Uterus (tissue), 7 donors: ENCODE measurements around the genes PDE4D and DEPDC1B.

- PRO-cap, 4 experiments = no peak in any of the 4 experiments
- RAMPAGE, long total RNA, 2 experiments = no peak in any of the 2 experiments
- RRBS = no CpG with 5 or more reads among the region's 1 CpG
Measured at GRCh38 chr5:59300943-59301385, 592.6 kb downstream of the PDE4D start.

- PRO-cap, 4 experiments = peak in 1 of 4 experiments; most common plus-strand start chr5:59592341 (in 1)
- RAMPAGE, long total RNA, 2 experiments = no peak in any of the 2 experiments
- RRBS = no CpG with 5 or more reads among the region's 3 CpGs
Measured at GRCh38 chr5:59591822-59592585, 301.5 kb downstream of the PDE4D start.

- PRO-cap, 4 experiments = peak in 1 of 4 experiments; most common plus-strand start chr5:59745583 (in 1); most common minus-strand start chr5:59745419 (in 1)
- RAMPAGE, long total RNA, 2 experiments = no peak in any of the 2 experiments
- RRBS = no CpG with 5 or more reads among the region's 9 CpGs
Measured at GRCh38 chr5:59745253-59746134, 148.0 kb downstream of the PDE4D start.

DNA sequence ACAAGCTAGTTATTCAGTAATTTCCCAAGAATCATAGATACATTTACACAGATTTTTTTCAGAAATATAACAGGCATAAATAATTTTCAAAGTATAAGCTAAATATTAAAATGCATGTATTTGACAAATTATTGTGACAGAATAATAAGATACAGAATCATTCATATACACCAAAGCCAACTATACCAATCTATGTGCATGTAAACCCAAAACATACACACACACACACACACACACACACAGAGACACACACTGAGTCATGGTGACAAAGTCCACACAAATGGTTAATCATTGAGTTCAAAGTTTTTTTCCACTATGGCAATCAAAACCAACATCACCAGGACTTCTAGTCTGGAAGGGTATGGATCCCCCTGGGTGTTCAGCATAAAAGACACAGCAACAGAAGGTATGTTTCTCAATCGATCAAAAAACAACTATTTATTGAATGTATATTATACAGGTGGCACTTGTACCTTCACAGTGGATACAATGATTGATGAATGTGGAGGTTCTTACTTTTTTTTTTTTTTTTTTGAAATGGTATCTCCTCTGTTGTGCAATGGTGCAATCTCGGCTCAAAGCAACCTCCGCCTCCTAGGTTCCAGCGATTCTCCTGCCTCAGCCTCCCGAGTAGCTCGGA, 137.1 kb downstream of the PDE4D start:
- PRO-cap, 4 experiments = no peak in any of the 4 experiments
- RAMPAGE, long total RNA, 2 experiments = no peak in any of the 2 experiments
- RRBS = no CpG with 5 or more reads among the region's 6 CpGs

DNA sequence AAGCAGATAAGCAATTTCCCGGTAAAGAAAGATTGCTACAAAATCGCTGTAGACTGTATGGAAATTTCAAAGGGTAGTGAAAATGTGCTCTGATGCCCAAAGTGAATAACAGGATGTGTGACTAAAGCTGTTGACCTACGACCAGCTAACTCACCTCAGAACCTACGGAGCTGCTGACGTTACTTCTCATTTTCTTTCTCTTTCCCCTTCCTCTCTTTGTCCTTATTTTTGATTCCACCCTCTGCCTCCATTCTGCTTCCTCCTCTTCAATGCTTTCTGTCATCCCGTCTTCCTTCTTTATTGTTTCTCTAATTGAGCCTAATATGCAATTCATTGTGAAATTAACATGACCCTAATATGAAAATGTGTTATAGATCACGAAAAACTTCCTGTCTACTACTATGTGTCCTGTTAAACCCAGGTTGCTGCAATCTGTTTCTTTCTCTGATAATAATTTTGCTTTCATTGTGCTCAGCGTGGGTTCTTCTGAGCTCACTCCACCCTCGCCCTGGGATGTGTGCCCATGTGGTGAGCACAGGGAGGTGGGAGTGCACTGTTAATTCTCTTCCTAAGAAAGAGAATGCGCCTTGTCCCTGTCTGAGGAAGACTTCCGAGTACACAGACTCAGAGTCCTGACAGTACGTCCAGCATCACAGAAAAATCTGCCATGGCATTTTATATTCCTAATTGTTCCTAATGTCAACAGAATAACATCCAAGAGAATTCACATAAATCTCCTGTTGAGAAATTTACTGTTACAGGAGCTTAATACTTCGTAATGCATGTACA, 102.9 kb downstream of the PDE4D start:
- PRO-cap, 4 experiments = peak in 4 of 4 experiments; most common plus-strand start position 153 of the sequence (in 1); most common minus-strand start position 78 of the sequence (in 3)
- RAMPAGE, long total RNA, 2 experiments = no peak in any of the 2 experiments
- RRBS = no CpG with 5 or more reads among the region's 13 CpGs

GRCh38 chr5:59893637-59894511, at the start of gene PDE4D:
TSS of gene PDE4D (minus strand) at chr5:59893726.
- PRO-cap, 4 experiments = no peak in any of the 4 experiments
- RAMPAGE, long total RNA, 2 experiments = no peak in any of the 2 experiments
- RRBS = 2% methylated on average over 12 of the region's 48 CpGs

DNA sequence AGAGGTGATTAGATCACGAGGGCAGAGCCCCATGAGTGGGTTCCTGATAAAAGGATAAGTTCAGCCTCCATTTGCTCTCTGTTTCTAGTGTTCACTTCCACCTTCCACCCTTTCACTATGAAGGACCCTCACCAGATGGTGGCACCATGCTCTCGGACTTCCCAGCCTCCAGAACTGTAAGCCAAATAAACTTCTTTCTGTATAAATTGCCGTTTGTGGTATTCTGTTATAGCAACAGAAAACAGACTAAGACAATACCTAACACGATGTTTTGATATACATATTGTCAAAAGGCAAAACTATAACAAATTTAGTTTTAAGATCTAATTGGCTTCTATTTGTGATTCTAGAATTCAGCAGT, 166.1 kb downstream of the DEPDC1B start:
- PRO-cap, 4 experiments = no peak in any of the 4 experiments
- RAMPAGE, long total RNA, 2 experiments = no peak in any of the 2 experiments
- RRBS = no CpG with 5 or more reads among the region's 4 CpGs

DNA sequence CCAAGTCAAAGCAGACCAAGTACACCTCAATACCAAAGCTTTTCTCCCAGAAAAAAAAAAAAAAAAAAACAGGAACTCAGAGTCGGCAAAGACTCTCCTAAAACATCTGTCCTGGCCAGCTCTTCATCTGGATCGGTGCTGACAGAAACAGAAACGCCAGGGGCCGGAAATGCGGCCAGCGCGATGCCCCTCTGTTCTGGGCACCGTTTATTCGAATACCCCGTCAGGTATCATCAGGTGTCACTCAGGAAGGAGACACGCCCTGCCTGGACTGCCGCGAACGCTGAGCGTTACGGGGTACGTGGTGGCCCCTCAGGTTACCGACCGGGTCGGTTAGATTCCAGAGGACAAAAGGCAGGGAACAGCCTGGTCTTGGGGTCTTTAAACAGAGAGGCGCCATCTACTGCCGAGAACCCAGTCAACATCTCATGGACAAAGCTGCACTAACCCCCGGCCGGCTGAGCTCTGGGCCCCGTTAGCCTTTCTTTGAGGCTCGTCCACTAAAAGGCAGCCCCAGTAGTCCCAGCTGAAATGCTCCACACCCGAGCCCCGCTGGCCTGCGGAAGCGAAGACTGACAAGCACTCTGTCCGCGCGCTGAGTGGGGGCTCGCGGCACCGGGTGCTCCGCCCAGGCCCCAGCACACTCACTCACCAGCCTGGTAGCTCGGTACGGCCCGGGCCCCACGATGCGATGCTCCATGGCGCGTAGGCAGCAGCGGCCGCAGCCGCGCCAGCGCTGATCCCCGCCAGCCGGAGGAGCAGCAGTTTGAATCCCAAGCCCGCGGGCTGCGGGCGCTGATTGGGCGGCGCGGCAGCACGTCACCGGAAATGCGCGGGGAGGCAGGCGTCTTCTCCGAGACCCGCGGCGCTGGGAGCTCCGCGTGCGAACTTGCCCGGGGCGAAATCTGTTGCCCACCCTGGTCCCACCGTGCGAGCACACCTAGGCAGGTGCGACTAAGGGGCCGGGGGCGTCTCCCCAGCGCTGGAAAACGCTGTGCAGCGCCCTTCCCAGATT, at the start of gene DEPDC1B:
TSS of gene DEPDC1B (minus strand) at position 773 of the 1,015 bp plus-strand sequence.
- PRO-cap, 4 experiments = peak in 4 of 4 experiments; most common plus-strand start position 856 of the sequence (in 3); most common minus-strand start position 741 of the sequence (in 2)
- RAMPAGE, long total RNA, 2 experiments = no peak in any of the 2 experiments
- RRBS = 1% methylated on average over 40 of the region's 80 CpGs

DNA sequence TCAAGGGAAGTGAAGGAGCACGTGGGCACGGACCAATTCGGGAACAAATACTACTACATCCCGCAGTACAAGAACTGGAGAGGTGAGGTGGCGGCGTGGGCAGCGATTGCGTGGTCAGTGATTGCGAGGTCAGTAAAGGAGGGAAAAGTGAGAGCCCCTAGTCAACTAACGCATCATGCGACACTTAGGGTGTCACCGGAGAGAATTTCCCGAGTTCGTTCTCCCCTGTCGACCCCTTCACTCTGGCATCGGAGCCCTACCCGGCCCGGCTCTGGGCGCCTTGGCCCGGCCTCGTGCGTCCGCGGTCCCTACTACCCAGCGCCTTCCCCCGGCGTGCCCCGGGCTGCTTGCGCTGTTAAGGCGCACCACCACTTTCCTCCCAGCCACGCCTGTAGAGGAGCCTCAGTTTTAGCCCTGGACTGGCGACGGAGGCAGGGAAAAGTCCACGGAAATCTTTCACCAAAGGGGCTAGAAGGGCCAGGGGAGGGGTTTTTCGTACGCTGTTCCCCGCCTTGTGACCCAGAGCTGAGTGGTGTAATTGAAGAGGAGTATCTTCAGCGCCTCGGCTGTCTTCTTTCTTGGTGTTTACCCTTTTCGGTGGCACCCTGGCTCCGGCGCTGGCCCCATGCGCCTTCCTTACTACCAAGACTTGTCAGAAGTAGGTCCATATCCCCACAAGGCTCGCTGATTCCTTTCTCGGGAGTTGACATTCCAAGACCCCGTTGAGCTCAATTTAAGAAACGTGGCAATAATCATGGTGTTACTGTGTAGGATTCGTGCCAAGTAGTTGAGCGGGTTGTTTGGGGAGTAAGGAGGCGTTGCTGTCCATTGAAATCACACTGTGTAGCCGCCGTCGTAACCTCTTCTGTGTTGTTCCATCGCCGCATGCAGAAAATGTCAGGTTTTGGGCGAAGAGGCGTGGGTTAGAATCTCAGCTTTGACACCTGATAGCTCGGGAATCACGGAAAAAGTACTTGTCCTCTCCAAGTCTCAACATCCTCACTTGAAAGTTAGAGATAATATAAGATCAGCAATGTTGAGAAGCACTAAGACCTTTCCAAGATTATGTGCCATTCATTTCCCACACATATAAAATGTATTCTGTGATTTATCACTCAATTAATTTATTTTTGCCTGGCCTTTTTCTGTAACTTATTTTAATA, 677 bp downstream of the NDUFAF2 start:
- PRO-cap, 4 experiments = peak in 1 of 4 experiments; most common minus-strand start position 514 of the sequence (in 1)
- RAMPAGE, long total RNA, 2 experiments = no peak in any of the 2 experiments
- RRBS = 2% methylated on average over 13 of the region's 59 CpGs

- PRO-cap, 4 experiments = no peak in any of the 4 experiments
- RAMPAGE, long total RNA, 2 experiments = no peak in any of the 2 experiments
- RRBS = no CpG with 5 or more reads among the region's 1 CpG
Measured at GRCh38 chr5:61069734-61070048, 92.6 kb downstream of the SMIM15 start.

DNA sequence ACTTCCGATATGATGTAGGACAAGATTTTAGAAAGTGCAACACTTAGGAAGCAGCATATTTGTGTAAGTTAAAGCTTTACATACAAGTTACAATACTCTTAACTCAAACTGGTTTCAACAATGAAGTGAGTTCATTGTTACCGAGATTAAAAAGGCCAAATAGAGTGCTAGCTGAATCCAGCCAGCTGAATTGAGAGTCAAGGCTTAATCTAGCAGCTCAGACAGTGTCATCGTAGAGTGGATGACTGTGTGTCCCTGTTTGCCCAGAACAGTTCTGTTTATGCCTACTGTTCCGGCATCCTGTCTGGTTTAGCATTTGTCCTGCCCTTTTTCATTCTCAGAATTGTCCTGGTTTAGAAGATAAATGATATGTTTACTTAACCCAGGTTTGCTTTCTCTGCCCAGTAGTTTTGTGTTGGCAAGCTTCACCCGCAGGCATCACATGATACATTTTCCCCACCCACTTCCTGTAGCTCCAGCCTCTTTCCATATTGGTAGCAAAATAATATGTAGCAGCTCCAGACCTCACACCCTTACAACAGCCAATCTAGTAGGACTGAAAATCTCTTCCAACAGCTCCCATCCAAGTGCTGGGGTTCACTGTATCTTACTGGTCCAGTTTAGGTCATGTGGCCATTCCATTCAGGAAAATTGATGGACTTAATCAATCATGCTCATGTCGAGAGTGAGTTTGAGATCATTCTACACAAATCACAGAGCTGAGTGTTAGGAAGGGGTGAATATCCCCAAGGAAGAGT, 41.2 kb upstream of the ZSWIM6 start:
- PRO-cap, 4 experiments = peak in 2 of 4 experiments; most common plus-strand start position 500 of the sequence (in 2); most common minus-strand start position 270 of the sequence (in 1)
- RAMPAGE, long total RNA, 2 experiments = no peak in any of the 2 experiments
- RRBS = no CpG with 5 or more reads among the region's 6 CpGs

DNA sequence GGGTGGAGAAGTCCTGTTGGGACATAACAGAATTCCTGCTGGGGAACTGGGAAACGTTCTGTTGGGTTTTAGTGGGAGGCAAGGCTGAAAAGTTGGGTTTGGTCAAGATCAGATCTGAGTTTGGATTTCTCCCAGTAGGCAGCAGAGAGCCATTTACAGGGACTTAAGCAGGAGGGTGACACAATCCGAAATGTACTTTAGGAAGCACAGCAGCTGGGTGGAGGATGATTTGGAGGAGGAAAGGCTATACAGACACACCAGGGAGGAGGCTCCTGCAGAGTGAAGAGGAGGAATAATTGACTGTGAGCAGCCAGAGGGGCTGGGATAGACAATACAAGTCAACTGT, 3.1 kb upstream of the ZSWIM6 start:
- PRO-cap, 4 experiments = peak in 1 of 4 experiments; most common plus-strand start position 225 of the sequence (in 1)
- RAMPAGE, long total RNA, 2 experiments = no peak in any of the 2 experiments
- RRBS = no CpG with 5 or more reads among the region's 2 CpGs

DNA sequence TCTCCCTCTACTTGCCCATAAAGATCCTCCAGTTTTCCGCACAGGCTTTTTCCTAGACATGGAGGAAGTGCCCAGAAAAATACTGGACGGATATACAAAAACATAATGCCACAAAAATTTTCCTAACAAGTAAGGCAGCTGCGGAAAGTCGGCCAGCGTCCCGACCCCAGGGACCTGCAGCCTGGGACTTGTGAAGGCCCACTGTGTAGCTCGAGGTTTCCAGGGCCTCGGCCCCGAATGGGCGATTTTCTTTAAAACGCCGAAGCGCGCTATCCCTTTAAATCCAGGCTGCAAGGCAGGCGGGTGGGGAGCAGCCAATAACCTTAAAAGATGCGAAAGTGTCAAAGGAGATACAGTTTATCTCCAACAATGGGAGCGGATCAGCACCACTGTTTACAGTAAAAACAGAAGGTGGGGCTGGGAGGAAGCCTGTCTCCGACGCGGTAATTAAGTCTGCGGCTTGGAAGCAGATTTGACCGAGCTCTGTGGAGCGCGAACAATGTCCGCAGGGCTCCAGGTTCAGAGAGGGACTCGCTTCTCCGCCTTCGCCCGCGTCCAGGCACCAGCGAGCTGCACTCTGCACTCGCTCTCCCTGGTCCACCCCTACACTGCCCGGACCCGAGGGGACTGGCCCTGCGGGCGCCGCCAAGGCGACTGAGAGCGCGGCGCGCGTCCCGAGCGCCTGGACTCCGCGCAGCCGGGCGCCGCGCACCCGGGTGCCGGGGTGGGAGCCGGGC, 1.6 kb upstream of the ZSWIM6 start:
- PRO-cap, 4 experiments = peak in 4 of 4 experiments; most common plus-strand start position 355 of the sequence (in 4); most common minus-strand start position 297 of the sequence (in 1)
- RAMPAGE, long total RNA, 2 experiments = no peak in any of the 2 experiments
- RRBS = 1% methylated on average over 13 of the region's 54 CpGs

GRCh38 chr5:61382453-61383044, 50.5 kb downstream of the ZSWIM6 start:
- PRO-cap, 4 experiments = no peak in any of the 4 experiments
- RAMPAGE, long total RNA, 2 experiments = no peak in any of the 2 experiments
- RRBS = no CpG with 5 or more reads among the region's 6 CpGs

DNA sequence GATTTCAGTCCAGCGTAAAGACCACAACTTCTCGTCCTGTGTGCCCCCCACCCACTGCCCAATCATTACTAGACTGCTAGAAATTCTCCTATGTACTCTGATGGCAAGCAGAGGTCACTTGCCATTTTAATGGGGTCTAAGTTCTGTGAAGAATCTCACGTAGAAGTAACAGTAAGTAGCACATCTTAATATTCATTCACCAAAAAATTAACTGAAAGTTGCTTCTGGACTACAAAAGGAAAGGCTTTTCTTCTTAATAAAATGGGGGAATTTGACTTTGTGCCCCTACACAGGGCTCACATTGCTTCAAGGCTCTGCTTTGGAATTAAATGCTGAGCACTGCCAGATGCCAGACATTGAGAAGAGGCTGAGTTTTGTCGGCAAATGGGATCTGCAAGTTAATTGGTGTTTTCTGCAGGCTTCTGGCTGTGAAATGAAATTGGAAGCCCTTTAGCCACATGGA, 164.2 kb downstream of the ZSWIM6 start:
- PRO-cap, 4 experiments = no peak in any of the 4 experiments
- RAMPAGE, long total RNA, 2 experiments = no peak in any of the 2 experiments
- RRBS = no CpG with 5 or more reads among the region's 4 CpGs

DNA sequence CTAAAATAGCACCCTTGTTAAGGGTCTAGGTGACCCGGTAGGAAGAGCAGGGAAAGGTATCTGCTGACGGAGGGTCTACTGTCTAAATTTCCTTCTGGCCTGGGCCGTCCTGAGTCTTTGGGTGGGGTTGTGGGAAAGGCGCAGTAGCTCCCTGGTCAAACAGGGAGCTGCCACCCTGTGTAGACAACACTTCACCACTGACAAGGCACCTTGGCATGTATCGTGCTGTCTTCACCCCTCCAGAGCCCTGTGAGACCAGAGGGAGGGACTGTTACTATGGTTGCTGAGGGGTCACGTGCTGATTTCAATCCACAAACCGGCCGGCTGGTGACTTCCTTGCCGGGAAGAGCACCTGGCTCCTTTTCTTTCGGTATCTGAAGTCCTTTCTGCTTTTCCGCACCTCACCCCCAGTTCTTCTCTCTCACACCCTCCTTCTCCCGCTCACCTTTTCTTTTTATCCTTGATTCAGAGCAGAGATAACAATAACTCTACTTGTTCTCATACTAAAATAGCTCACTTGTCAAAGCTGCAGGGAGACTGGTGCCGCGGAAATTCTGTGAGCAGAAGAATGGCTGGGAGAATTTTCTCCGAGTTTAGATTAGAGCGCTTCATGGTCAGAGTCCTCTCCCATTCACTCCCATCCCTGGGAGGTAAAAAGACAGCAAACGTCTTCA, 327.2 kb downstream of the ZSWIM6 start:
- PRO-cap, 4 experiments = no peak in any of the 4 experiments
- RAMPAGE, long total RNA, 2 experiments = no peak in any of the 2 experiments
- RRBS = no CpG with 5 or more reads among the region's 17 CpGs

DNA sequence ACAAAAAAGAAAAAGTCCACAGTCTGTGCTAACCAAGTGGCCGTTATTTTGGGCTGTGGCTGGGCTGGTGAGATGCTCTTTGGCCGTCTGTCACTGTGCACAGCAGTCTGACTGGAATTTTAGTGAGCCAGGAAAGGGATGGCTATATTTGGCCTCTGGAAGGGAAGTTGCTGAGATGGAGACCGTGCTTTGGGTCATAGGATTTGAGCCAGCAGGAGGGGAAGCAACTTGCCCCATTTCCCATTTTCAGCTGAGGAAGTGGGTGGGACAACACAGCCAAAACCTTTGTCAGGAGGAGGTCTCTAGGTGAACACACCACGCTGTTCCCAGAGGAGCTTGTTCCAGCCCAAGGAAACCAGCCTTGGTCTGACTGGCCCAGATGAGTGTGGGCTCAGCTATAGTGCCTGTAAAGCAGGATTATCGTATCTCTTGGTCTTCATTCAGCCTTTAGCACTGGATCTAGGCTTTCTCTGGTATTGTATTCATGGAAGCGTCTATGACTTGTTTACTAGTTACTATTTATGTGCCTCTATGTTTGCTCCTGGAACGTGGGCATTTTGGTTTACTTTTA, 334.3 kb downstream of the ZSWIM6 start:
- PRO-cap, 4 experiments = no peak in any of the 4 experiments
- RAMPAGE, long total RNA, 2 experiments = no peak in any of the 2 experiments
- RRBS = no CpG with 5 or more reads among the region's 7 CpGs

DNA sequence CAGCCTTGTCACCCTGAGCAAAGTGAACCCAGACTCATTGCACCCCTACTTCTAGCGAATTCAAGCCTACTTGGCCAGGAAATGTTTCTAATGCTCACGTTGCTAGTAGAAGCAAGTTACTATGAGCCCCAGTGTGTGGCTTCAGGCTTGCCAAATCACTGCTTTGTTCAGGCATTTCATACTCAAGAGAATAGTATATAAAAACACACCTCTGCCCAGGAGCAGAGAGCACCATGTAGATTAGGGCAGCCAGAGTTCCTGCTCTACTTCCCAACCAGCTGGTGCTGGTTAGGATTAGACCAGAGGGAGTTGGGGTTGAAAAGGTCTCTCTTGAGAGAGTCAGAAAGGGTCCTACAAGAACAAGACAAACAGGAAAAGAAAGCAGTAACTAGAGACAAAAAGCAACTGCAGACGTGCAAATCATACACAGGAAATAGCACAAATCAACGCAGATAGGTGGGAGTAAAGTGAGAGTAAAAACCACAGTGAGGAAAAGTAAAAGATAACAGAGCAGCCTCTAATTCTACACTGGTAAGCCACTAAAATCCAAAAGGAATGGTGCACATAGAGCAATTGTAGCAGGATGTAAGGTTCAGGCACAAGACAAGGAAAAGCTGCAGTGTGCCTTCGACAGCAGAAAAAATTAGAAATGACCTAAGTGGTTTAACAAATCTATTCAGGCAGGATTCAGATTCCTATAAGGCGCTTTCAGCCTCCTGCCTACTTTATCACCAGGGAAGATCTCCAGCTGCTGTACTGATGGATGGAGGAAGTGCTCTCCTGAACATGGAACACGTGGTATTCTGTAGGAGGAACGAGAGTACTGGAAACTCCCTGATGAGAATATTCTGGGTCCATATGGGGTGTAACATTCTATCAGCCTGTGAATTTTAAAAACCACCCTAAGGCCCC, 49.6 kb upstream of the KIF2A start:
- PRO-cap, 4 experiments = no peak in any of the 4 experiments
- RAMPAGE, long total RNA, 2 experiments = no peak in any of the 2 experiments
- RRBS = no CpG with 5 or more reads among the region's 8 CpGs

DNA sequence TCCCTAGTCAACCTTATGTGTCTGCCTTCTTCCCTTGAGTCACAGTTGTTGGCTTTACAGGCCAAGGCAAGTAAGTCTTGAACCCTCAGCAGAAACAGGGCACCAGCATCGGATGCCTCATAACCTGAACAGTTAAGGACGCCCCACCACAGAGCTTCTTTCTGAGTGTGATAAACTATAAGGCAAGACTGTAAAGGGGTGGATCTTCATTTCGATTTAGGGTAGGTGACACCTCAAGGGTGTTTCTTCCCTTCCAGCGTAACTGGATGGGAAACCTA, 622 bp upstream of the KIF2A start:
- PRO-cap, 4 experiments = no peak in any of the 4 experiments
- RAMPAGE, long total RNA, 2 experiments = no peak in any of the 2 experiments
- RRBS = no CpG with 5 or more reads among the region's 4 CpGs

- PRO-cap, 4 experiments = no peak in any of the 4 experiments
- RAMPAGE, long total RNA, 2 experiments = no peak in any of the 2 experiments
- RRBS = no CpG with 5 or more reads among the region's 6 CpGs
Measured at GRCh38 chr5:62653321-62653903, 74.8 kb downstream of the LRRC70 start.